Penis (tissue), 1 donor: ENCODE results near the genes FLT4 and OR2V1.

DNA sequence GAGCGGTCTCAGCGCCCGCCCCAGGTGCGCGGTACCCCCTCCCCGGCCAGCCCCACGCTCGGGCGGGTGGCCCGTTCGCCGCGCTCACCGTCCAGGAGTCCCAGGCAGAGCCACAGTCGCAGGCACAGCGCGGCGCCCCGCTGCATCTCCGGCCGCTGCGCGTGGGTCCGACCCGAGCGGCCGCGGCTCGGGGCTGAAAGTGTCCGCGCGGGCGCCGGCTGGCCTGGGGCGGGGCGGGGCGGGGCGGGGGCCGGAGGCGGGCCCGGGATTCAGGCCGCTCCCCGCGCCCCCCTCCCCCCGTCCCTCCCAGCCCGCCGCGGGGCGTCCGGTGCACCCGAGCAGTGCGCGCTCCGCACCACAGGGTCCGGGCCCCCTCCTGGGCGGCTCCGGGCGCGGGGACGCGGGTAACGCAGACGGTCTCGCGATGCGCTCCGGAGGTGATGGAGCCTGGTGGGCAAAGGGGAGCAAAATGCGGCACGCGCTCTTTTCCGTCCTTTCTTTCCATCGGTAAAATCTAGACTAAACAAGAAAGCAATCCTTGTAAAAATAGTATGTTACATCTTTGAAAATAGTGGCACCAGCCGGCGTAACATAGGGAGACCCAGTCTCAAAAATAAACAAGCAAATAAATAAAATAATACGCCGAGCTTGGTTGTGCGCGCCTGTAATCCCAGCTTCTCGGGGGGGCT lies at the start of gene FLT4:
TSS of gene FLT4 (minus strand) at position 201 of the 689 bp plus-strand sequence.
- PRO-cap, result no peak

- PRO-cap, result no peak
Measured at GRCh38 chr5:180805148-180805643, 2.6 kb upstream of the MGAT1 start.

- PRO-cap, result no peak
Measured at GRCh38 chr5:180807159-180807478, 4.5 kb upstream of the MGAT1 start.

GRCh38 chr5:181037169-181037584 lies 2.9 kb upstream of the BTNL9 start:
- PRO-cap, result no peak

DNA sequence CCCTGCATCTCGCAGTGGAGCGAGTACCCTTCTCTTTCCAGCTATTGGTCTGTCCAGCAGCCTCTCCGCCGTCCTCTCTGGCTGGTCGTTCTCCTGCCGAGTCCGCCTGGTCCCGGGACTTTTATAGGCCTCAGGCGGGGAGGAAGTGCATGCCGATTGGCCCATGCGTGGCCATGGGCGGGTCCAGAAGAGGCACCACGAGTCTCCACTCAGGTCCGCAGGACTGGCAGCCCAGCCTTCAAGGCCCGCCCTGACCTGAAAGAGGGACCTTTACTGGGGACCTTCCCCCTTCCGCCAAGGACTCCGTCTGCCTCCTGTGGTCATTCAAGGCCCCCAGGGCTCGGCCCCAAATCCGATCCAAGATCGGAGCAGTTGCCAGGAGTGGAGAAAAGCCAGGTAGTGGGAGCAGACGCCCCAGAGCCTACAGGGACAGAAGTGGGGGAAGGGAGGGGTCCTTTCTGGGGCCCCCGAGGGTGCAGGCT lies 30.0 kb downstream of the BTNL9 start:
- PRO-cap, result unidirectional peak, minus-strand start at position 95 of the sequence

- PRO-cap, result no peak
Measured at GRCh38 chr5:181100331-181100985, 30.5 kb downstream of the OR2V1 start.

DNA sequence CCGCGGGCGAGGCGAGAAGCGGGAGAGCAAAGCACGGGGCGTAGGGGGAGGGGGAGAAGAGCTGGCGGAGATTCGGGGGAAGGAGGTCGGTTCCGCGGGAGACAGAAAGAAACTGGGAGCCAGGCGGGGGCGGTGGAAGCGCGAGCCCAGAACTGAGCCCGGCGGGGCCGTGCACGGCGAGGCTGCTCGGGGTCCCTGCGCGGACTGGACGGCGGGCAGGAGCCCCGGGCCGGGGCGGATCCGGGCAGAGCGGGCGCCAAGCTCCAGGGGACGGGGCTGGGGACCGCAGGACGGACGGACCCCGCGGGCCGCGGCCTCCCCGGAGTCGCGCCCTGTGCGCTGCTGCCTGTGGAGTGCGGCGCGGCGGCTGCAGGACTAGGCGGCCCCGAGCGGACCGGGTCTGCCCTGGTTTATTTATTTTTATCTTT lies 29.8 kb downstream of the OR2V1 start:
- PRO-cap, result no peak

DNA sequence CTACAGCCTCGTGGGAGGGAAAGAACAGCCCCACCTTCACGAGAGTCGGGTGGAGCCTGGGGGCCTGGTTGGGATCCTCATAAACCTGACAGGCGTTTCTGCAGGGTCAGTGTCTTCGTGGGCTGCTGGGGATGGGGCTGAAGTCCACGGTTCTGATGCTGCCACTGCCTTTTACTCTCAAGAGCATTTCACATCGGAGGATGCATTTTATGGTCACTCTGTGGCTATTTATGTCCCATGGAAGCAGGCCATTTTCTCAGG lies at the start of gene OR2V1:
TSS of gene OR2V1 (minus strand) at position 154 of the 261 bp plus-strand sequence.
- PRO-cap, result no peak

- PRO-cap, result no peak
Measured at GRCh38 chr5:181133512-181134130, 2.7 kb upstream of the OR2V1 start.

DNA sequence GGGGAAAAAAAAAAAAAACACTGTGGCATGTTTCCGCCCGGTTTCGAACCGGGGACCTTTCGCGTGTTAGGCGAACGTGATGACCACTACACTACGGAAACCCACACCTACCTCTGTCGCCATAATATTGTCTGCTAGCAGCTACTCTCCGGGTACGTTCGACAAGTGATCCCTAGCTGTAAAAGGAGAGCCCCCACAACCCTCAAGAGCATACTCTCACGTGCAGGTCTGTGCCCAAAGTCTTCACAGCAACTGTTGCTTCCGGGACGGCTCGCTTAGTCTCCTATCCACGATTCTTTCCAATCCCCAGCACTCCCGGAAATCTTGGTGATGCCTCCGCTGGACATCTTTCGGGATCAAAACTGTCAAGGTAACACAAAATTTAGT lies 16.6 kb downstream of the TRIM7 start:
- PRO-cap, result unidirectional peak, minus-strand start at position 101 of the sequence

GRCh38 chr5:181234179-181234625 lies 9.5 kb downstream of the RACK1 start:
- PRO-cap, result no peak

GRCh38 chr5:181259202-181260355 lies 1.4 kb downstream of the TRIM52 start:
- PRO-cap, result no peak